Placental pericyte (primary cell): ENCODE measurements around a stretch of chr2.

- CAGE, long polyA plus RNA: no peak
These were observed 41.3 kb upstream of the ROCK2 start for GRCh38 chr2:11385756-11386206.

- CAGE, long polyA plus RNA: no peak
These were observed 43.6 kb upstream of the ROCK2 start for GRCh38 chr2:11387994-11388385.

DNA sequence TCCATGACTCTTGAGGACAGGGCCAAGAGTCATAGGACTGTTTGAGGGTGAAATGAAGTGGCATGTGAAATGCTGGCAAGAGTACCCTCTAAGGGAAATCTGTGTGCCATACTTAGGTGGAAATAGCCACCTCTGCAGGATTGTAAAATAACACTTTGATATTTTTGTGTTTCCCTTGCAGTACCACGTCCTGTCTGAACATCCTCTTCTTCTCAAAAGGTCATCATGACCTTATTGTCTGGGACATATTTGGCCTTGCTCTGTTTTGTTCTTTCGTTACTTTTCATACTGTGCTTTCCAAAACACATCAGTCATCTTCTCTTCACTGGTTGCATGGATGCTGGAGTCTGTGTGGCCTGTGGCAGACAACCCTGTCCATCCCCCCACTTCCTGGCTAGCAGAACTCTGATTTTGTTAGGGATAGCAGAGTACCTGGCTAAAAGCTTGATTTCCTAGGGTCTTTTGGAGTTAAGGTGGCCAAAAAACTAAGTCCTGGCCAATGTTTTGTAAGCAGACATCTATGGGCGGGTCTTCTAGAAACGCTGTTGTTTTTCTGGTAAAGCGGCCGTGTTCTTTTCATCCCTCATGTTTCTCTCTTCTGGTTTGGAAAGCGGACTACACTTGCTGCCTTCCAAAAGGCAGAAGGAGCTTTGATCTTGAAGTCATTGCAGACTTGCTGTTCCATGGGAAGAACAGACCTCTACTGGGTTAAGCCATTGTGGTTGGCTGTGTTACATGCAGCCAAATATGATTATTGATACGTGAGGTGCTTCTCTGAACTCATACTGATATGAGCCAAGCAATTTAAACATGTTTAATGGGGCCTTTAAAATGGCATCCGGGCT lies 9.2 kb upstream of the GREB1 start:
- CAGE, long polyA plus RNA: no peak

DNA sequence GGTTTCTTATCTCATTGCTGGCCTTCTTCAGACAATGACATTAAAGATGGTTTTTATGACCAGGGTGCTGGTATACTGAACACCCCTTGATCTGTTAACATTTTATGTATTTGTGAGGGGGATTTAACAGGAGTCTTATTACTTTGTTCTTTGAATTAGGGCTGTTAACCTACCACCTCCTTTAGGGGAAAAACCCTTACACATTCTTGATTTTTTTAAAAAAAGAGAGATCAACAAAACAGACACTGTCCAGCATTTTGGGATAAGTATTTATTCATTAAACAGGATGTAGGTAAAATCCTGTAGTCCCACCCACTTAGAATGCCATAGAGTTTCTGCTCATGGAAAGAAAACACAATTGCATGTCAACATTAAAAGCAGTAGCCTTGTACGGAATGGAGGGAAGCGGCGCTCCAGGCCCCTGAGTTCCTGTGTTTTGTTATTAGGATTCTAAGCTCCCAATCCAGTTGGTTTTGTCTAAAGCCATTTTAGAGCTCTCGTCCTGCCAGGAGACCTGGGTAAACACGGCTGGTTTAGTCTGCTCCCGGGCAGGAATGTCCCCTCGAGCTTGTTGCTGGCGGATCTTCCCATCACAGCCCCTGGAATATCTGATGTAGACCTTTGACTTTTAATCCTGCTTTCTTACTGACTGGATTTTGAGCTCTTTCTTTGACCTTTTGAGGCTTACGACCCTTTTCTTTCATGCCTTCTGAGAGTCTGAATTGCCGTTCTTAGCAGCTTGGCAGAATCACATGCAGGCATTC lies 25.1 kb downstream of the GREB1 start:
- CAGE, long polyA plus RNA: no peak

DNA sequence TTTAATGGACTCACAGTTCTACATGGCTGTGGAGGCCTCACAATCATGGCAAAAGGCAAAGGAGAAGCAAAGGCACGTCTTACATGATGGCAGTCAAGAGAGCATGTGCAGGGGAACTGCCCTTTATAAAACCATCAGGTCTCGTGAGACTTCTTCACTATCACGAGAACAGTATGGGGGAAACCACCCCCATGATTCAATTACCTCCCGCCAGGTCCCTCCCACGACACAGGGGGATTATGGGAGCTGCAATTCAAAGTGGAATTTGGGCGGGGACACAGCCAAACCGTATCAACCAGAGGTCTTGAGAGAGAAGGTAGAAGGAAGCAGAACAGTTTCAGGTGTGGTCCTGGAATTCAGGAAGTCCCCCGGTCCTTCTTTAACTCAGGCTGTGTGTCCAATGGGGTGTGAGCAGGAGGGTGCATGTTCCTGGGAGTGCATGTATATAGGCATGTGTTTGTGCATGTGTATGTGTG lies 46.2 kb downstream of the GREB1 start:
- CAGE, long polyA plus RNA: no peak

- CAGE, long polyA plus RNA: no peak
These were observed 64.2 kb downstream of the GREB1 start for GRCh38 chr2:11597657-11598921.

DNA sequence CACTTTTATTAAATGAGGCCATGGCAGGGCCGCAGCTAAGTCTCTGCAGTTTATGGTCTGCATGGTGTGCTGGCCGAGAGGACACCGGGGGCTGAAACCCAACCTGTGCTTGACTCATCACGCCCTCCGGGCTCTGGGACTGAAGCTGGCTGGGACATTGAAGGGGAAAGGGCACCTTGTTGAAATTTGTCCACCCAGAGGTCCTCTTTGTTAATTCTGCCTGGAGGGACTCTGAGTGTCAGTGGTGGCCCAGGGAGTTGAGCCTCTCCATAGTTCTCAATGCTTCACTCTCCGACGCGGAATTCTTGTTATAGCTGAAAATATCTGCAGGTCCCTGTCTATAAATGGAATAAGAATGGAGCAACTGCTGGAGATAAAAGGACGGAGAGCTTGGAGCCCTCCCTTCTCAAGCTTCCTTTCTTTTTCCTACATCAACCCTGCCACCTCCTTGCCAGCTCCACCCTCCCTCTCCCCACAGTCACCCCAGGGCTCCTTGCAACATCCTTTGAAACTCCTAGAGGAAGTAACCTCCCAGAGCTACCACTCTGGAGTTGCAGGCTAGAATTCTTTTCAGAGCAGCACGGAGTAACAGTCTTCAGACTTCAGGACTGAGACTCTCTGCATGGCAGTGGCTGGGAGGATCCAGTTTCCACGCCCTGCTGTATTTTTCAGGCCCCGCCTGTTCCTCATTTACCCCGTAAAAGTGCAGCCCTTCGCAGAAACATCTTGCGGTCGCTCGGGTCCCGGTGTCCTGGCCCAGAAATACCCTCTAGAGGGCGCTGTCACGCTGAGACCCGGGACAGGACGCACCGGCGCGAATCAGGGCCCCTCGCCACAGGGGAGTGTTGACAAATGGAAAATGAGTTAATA lies 18.1 kb upstream of the NTSR2 start:
- CAGE, long polyA plus RNA: no peak

DNA sequence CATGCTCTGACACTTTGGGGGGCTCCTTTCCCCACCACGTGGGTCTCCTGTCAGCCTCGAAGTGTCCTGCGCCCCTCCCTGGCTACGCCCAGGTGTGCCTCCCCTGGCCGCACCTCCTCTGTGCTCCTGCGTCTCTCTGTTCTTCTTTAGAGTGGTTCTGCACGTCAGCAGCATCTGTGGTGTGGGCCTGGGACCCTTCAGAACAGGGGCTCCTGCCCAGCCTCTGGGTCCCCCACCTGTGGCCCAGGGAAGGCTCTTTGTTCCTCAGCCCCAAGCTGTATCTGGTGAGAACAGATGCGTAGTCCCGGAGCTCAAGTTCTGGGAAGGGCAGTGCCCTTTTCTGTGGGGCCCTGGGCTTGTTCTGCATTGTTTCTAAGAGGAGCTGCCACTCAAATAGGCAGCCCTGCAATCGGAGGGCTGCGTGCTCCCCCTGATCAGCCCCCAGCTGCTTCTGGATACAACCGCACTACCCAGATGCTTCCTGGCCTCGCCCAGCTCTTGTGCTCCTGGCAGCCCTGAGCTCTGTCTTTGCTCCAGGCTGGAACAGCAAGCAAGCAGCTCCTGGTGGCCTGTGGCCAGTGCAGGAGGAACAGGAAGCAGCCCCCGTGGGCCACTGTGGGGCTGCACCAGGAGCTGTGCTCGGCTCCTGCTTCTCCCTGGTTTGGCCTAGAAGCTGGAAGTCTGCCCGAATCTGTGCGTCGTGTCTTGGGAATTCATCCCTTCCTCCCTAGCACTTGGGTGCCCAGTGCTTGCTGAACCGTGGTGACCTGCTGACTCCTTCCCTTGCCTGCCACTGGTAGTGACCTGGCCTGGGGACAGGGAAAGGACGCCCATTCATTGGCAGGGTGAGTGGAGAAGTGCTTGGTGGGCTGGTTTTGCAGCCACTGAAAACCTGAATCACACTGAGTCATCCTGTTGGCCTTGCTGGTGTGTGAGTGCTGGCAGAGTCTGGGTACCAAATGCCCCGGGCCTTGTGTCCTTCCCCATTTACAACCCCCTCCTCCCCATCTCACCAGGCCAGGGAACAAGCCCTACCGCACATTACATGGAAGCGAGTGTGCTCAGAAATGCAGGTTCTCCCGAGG lies 27.2 kb upstream of the NTSR2 start:
- CAGE, long polyA plus RNA: no peak

- CAGE, long polyA plus RNA: no peak
These were observed 19.6 kb downstream of the LPIN1 start for GRCh38 chr2:11765823-11766572.

GRCh38 chr2:11775387-11775848 lies 29.0 kb downstream of the LPIN1 start:
- CAGE, long polyA plus RNA: no peak

GRCh38 chr2:12005925-12006458 lies 259.6 kb downstream of the LPIN1 start:
- CAGE, long polyA plus RNA: no peak

DNA sequence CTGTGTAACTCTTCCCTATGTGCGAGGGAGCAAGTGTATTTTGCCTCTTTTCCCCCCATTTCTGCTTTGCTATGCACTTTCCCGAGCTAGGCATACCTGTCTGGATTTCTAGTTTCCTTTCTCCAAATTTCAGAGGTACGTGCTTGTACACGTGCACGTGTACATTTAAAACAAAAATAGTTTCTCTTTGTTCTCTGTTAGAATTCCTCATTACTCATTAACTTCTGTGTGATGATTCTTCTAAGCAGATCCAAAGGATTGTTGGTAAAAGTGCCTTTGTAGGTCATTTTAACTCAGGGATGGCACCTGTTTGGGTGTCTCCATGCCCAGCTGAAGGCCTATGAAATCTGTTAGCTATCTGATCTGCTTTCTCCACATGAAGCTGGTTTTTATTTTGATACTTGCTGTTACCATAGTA lies 264.3 kb downstream of the LPIN1 start:
- CAGE, long polyA plus RNA: no peak

- CAGE, long polyA plus RNA: no peak
These were observed 298.4 kb downstream of the LPIN1 start for GRCh38 chr2:12044856-12045221.

GRCh38 chr2:12063999-12064658 lies 317.7 kb downstream of the LPIN1 start:
- CAGE, long polyA plus RNA: no peak

GRCh38 chr2:12090497-12090887 lies 344.1 kb downstream of the LPIN1 start:
- CAGE, long polyA plus RNA: no peak

DNA sequence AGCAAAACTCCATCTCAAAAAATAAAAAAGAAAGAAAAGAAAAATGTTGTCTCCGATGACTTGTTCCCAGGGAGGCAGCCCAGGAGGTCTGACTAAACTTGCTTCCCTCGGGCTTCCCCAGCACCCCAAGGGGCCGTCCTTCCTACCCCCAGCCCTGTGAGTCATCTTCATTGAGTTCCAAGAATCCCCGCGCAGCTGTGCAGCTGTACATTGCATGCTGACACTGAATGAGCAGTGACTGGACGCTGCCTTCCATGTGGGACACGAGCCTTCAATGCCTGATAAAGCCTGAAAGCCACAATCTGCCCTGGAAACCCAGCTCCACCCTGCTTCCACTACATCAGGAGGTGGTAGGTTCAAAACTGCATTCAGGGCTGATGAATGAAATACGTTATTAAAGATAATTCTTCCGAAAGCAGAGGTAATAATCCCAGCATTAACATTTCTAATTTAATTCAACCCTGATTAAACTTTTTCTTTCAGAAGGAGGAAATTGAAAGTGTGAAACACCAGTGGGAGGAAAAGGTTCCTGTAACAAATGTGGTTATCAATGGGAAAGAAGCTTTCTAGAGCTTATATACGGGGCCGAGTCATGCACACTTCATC lies 360.0 kb downstream of the LPIN1 start:
- CAGE, long polyA plus RNA: no peak

GRCh38 chr2:12424873-12425319 lies 291.8 kb upstream of the TRIB2 start:
- CAGE, long polyA plus RNA: no peak

GRCh38 chr2:12715852-12716838 lies 591 bp upstream of the TRIB2 start:
- CAGE, long polyA plus RNA: no peak

DNA sequence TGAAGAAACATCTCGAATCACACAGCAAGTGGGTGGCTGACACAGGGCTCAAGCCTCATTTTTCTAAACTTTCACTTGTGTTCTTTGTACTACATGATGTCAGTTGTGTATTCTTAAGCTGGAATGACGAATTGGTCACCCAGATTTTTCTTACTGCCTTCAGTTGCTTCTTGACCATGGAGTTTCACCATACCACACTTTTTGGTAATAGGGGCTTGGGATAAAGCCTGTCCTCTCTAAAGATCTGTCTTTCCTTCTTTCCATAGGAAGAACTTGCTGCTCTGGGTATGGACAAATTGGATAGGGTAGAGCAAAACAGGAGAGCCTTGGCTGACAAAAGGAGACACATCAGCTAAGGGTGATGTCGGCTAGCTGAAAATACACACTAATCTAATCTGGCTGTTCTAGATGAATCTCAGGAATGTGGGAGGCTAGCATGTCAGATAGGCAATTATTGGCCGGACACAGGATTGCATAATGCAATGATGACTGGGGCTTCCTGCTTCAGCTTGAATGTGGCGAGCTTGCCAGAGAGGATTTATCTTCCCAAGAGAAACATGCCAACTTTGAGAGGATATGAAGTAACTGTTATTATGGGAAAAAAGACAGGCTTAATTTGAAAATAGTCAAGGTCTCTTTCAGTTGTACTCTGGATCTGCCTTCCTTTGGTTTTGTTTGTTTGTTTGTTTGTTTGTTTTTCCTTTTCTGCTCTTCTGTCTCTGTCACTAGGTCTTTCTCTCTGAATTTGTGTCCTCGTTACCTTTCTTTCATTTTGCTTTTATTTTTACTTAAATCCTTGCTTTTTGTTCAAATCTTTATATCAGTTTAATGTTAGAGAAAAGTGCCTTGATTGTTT lies 102.3 kb downstream of the TRIB2 start:
- CAGE, long polyA plus RNA: no peak

DNA sequence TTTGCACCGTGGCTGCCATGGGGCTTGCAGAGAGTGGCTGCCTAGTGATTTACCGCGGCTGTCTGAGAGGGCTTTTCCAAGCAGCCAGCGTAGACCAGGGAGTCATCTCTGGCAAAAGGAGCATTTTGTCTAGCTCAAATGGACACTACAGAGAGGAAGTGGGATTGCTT lies 108.0 kb downstream of the TRIB2 start:
- CAGE, long polyA plus RNA: no peak